Kidney (tissue), 2 donors: ENCODE data around the gene TMC6.

DNA sequence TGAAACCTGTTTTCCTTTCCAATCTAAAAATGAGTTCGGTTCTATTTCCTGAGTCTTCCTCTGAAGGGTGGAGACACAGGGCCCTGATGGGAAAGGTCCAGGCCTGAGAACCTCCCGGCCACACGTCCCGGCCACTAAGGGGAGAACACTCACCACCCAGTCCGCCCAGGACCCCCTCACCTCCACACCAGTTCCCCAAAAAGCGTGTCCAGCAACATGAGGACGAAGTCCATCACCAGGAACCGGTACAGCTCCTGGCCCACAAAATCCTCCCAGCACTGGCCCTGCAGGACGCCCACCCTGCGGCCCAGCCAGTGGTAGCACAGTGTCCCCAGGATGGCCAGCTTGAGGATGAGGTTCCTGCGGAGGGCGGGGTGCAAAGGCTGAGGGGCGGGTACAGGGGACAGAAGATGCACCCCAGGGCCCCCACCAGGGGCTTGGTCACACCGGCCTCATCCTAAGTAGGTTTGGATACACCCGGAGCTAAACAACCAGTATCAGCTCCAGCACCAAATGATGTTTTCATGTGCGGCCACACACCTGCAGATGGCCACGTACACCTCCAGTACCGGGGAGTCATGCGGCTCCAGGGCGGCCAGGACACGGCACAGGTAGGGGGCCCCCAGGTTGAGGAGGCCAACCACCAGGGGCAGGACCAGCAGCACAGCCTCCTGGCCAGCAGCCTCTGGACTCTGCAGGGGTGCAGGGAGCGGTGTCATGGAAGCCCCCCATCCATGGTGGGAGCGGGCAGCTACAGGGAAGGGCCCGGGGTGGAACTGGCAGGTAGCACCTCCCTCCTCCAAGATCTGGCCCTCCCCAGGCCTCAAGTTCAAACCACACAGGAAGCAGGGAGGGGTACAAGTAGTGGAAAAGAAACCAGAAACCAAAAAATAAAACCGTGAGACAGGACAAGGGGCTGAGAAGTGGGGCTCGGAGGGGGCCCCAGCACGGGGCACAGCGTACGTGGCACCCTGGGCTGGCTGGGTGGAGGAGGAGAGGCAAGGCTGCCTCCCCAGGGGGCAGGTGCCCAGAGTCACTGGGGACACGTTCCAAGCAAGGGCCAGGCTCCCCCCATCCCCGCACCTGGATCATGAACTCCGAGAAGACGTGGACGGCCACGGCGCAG is 7.7 kb downstream of the TMC6 start:
- PRO-cap, result unidirectional peak, plus-strand start at position 919 of the sequence
- RRBS, result 92% methylated on average over 4 of the region's 36 CpGs

DNA sequence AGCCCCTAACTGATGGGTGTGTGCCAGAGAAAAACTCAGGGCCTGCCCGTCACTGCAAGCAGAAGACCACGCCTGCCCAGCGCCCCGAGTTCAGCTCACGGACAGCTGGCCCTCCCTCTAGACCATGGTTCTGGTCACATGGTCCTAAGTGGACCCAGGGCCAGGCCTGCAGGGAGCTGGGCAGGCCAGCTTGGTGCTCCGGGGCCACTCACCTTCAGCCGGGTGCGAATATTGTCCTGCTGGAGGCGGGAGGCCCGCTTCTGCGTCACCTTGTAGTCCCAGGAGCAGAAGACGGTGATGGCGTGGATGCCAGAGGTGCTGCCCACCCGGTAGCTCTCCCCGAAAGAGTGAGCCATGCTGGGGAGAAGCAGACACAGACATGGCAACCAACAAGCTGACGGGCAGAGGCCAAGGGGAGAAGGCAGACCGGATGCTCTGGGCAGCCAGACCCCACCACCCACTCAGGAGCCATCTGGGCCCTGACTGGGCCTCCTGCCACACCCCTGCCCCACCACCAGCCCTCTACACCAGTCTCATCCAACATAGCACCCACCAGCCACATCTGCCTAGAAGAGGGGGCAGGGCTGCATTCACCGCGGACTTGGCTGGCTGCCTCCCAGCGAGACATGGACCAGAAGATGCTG is 6.0 kb downstream of the TMC6 start:
- PRO-cap, result no peak
- RRBS, result 88% methylated on average over 7 of the region's 20 CpGs

GRCh38 chr17:78128094-78129027 is at the start of gene TMC6:
TMC6 (minus strand) TSS chr17:78128755.
- PRO-cap, result bidirectional peak, plus-strand start at chr17:78128360, minus-strand start at chr17:78128303; bidirectional peak, plus-strand start at chr17:78128876, minus-strand start at chr17:78128686
- RRBS, result 2% methylated on average over 31 of the region's 69 CpGs

DNA sequence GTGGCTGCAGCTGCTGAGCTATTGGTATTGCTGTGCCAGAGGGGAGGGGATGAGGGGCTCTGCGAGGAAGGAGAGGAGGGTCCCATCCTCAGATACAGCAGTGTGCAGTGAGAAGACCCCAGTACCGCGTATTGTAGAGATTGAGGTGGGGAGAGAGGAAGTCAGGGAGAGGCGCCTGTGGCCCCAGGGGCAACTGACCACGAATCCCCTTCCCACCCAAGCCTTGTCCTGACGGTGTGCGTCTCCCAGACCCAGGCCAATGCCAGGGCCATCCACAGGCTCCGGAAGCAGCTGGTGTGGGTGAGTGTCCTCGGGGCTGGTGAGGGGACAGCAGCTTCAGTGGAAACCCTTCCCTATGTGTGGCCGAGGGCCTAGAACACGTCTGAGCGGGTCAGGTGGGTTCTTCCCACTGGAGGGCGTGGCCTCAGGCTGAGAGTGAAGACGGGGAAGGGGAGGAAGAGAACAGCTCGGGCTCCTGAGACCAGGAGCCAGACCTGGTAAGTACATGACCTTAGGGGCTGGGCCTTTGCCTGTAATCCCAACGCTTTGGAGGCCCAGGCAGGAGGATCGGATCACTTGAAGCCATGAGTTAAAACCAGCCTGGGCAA is 7.1 kb upstream of the C17orf99 start:
- PRO-cap, result no peak
- RRBS, result 50% methylated on average over 1 of the region's 17 CpGs

GRCh38 chr17:78202737-78203028 is 11.4 kb upstream of the BIRC5 start:
- PRO-cap, result no peak
- RRBS, result no CpG with 5 or more reads among the region's 5 CpGs

DNA sequence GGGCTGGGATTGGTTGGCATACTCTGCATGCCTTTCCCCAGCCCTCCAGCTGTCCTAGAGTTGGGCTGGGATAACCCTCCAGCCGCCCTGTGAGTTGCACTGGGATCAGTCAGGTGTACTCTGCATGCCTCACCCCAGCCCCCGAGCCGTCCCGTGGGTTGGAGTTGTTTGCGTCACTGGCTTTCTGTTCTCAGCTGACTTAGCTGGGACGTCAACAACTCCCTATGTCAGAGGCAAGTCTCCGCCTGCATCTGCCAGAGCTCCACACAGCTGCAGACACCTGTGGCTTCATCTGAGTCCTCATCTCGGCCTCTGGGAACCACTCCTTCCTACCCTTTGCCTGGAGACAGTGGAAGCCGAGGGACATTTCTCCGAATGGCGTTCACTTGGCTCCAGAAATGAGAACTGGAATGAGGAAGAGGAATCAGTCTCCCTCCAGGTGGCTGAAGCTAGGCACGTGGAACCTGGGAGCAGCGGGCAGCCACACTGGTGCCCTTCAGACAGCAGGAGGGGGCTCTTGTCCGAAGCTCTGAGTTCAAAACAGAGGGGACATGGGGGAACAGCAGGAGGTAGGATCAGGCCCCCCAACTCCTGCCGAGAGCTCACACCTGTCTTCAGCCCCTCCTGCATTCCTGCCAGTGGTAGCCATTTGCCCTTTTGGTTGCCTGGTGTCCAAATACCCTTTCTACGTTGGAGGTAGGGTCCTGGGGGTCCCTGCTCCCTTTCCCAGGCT is 41.3 kb downstream of the TMEM235 start:
- PRO-cap, result unidirectional peak, plus-strand start at position 217 of the sequence; unidirectional peak, minus-strand start at position 400 of the sequence
- RRBS, result no CpG with 5 or more reads among the region's 16 CpGs

- PRO-cap, result no peak
- RRBS, result no CpG with 5 or more reads among the region's 7 CpGs
Observed at GRCh38 chr17:78276090-78276433, 44.6 kb downstream of the TMEM235 start.

GRCh38 chr17:78324152-78325113 is 35.4 kb downstream of the SOCS3 start:
- PRO-cap, result bidirectional peak, plus-strand start at chr17:78324819, minus-strand start at chr17:78324758
- RRBS, result 15% methylated on average over 10 of the region's 22 CpGs

GRCh38 chr17:78360842-78361316 is 1.0 kb upstream of the SOCS3 start:
- PRO-cap, result no peak
- RRBS, result 8% methylated on average over 3 of the region's 21 CpGs

DNA sequence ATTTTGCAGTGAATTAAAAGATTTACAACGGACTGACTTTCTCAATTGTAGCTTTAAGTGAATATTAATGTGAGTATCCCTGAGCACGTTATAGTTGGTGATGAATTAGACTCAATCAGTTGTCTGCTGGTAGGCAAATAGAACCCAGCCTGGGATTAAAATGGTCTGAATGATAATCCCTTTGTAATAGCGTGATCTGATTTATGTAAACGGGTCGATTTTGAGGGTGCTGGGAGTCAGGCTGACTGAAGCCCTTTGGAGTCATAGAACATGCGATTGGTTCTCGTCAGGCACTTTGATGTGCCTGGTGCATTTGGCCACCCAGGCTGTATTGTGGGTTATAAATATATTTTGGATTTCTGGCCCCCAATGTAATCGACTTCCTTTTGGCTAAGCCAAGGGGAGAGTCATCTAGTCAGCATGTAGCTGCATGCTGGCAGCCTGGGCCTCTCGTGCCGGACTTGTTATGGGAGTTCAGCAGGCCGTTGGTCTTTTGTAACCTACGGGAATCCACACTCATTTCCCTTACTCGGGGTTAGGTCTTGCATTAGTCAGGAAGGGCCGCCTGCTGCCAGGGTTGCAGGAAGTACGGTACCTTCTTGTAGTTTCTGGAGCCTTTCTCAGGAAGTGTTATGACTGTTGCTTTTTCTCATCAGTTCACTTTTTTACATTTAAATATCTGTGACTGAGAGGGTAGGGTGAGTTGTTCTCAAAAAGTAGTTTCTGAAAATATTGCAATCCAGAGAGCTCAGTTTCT is 5.5 kb downstream of the PGS1 start:
- PRO-cap, result no peak
- RRBS, result no CpG with 5 or more reads among the region's 15 CpGs

- PRO-cap, result no peak
- RRBS, result no CpG with 5 or more reads among the region's 11 CpGs
Observed at GRCh38 chr17:78412481-78412925, 34.1 kb downstream of the PGS1 start.

DNA sequence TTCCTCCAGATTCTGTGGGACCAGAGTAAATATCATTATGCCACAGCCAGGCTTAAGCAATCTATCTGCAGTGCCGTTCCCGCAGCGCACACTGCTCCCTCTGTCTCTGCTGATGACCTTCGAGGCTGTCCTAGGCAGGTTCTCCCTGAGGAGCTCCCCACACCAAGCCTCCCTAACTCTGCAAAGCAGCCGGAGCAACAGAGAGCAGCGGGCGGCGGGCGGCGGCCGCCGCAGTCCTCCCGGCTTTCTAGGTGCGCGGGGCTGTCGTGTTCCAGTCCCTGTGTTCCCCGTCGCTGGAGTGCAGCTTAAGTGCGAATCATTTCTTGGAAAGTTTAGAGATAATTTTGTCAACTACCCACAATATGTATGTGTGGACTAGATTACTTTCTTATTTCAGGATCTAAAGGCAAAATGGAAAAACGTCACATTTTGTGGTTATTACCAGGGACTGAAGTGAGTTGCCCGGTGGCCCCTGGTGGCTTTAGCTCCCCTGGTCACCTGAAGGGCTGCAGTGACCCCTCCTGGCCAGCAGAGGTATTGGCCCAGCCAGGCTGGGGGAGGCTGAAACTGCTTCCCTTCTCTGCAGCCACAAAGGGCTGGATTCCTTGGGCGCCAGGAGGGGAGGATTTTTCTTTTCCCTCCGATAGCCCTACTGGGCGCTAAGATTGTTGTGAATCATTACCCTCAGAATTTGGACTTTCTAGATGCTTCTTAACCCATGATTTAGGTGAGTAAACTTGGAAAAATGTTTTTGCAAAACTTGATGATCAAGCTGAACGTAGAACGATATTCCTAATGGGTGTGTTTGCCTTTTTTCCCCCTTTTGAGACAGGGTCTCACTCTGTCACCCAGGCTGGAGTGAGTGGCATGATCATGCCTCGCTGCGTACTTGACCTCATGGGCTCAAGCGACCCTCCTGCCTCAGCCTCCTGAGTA is 43.5 kb downstream of the PGS1 start:
- PRO-cap, result no peak
- RRBS, result 66% methylated on average over 9 of the region's 29 CpGs

DNA sequence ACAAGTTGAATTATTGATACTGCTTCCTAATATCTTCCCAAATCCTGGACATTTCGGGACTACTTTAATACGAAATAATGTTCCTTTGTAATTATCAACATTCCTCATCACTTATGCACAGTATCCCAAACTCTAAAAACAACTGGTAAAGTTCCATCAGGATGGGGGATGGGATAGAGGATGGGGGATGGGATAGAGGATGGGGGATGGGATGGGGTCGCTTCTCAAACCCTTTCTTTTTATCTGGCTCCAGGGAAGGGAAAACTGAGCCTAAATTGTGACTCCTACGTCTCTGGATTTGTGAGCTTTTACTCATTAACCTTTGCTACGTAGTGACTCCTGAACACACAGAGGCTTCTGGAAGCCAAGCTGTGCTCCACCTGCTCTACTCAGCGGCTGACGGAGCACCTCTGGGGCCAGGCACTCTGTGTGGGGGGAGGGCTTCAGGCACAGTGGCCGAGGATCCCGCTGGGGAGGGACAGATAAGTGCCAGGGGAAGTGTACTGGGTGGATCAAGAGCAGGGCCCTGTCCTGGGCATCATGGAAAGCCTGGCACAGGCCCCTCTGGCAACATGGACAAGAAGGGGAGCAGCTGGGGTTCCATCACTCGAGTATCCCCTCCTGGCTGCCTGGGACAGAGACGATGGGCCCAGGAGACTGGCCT is 56.2 kb downstream of the PGS1 start:
- PRO-cap, result no peak
- RRBS, result no CpG with 5 or more reads among the region's 11 CpGs

DNA sequence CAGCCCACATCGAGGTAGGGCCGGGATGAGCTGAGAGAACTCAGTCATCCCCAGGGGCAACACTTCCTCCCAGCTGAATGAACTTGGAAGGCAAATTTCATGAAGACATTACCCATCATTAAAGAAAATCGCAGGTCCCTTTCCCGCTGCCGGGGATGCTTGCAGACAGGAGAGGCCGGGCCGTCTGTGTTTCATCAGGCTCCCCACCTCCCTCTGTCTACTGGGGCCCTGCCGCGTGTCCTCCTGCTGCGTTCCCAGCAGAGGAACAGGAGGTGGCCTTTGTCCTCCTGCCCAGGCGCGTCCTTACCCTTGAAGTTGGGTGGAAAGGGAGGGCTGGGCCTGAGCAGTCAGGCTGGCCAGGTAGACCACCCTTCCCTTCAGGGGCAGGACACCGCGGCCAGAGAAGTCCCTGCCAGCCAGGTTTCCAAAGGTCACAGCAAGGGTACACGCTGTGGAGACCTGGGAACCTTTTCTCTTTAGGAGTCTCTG is 11.4 kb upstream of the DNAH17 start:
- PRO-cap, result no peak
- RRBS, result 61% methylated on average over 4 of the region's 15 CpGs

- PRO-cap, result no peak
- RRBS, result no CpG with 5 or more reads among the region's 9 CpGs
Observed at GRCh38 chr17:78597852-78598296, 20.7 kb upstream of the DNAH17 start.

DNA sequence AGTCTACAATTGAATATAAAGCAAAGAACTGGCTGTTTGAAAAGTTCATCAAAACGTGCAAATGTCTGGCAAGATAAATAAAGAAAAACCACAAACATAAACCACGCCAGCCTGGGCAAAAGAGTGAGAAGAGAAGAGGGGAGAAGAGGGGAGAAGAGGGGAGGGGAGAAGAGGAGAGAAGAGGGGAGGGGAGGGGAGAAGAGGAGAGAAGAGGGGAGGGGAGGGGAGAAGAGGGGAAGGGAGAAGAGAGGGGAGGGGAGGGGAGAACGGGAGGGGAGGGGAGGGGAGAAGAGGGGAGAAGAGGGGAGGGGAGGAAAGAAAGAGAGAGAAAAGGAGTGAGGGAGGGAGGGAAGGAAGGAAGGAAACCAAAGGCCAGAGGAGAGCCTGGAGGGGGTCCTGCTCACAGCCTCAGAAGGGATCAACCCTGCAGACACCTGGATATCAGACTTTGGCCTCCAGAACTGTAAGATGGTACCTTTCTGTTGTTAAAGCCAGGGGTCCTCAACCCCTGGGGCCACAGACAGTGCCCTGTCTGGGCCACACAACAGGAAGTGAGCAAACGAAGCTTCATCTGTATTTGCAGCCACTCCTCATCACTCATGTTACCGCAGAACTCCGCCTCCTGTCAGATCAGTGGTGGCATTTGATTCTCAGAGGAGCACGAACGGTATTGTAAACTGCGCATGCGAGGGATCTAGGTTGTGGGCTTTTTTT is 54.5 kb upstream of the DNAH17 start:
- PRO-cap, result no peak
- RRBS, result no CpG with 5 or more reads among the region's 10 CpGs

GRCh38 chr17:78665066-78665654 is 88.0 kb upstream of the DNAH17 start:
- PRO-cap, result no peak
- RRBS, result 0% methylated on average over 1 of the region's 19 CpGs

- PRO-cap, result no peak
- RRBS, result no CpG with 5 or more reads among the region's 6 CpGs
Observed at GRCh38 chr17:78686267-78686621, 95.8 kb downstream of the CYTH1 start.

DNA sequence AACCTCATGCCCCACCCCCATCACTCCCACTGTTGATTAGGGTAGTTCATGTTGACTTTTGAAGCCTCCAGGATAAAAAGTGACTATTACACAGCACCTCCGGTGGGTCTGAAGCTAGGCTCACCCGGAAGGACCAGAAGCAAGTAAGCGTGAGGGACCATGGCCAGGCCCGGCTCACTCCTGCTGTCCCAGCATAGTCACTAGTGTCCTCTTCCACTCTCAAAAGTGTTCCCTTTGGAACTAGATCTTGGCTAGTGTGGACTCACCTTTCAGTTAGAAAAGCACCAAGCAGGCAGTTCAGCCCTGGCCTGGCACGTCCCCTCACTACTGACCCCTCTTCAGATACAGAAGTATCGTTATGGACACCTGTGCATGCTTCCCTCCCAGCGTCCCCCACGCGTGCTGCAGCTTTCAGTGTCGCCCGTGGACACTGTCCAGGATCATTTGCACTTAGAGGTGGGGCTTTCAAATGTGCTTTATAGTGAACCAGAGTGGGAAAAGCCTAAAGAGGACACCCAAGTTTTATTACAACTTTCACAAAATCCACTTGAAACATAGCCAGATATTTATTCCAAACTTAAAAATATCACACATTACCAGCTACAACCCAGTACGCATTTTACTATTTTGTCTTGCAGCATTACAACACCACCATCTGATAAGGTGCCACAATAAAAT is 46.7 kb downstream of the CYTH1 start:
- PRO-cap, result no peak
- RRBS, result 80% methylated on average over 3 of the region's 12 CpGs

DNA sequence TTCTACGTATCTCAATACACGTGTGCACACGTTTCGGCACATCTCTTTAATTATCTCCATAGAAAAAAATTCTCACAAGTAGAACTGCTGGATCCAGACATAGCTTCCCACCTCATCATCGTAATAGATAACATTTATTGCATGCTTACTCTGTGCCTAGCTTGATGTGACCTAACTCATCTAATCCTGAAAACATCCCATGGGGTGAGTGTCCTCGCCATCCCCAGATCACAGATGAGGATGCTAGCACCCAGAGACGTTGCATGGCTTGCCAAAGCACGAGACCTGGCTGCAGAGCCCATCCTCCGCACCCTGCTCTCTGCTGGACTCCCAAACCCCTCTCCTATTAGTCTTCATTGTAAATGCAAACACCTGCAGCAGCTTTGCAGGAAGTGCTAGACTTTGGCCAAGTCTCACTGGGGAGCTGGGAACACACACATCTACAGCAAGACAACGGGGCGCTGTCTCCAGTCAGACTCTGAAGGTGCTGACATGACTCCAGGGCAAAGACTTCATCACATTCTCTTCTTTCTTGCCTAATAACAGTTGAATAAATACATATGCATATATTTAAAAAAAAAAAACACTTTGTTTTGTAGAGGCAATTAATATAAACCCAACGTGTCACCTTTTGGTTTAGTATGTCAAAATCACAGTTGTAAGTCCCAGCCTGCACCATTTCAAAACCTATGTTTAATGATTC is 43.9 kb downstream of the CYTH1 start:
- PRO-cap, result no peak
- RRBS, result no CpG with 5 or more reads among the region's 12 CpGs